H9 (cell line): ENCODE measurements around a stretch of chr3.

GRCh38 chr3:151927944-151928423 is 54.5 kb downstream of the SUCNR1 start:
- PRO-cap: no peak

DNA sequence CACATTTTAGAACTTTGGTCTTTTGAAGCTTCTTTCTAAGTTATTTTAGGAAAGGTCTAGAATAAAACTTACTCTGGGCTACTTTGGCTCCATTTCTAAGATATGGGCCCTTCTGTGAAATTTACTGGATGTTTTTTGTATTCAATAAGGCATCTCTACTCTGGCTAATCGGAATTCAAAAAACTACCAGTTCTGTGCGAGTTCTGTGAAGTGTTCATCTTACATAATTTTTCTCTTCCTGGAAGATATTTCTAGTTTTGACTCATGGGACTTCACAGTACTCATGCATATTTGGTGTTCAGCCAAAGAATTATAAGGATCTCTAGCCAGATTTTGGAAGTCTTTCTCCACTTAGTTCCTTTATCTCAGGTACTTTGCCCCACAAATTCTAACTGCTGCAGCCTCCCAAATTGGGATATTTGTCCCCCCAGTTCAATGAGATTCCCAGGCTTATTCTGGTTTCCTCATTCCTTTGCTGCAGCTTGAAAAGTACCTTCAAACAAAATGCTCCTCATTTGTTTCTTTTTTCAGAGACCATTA is 46.4 kb upstream of the MBNL1 start:
- PRO-cap: no peak

GRCh38 chr3:152271357-152272286 is 2.9 kb downstream of the MBNL1 start:
- PRO-cap: no peak

DNA sequence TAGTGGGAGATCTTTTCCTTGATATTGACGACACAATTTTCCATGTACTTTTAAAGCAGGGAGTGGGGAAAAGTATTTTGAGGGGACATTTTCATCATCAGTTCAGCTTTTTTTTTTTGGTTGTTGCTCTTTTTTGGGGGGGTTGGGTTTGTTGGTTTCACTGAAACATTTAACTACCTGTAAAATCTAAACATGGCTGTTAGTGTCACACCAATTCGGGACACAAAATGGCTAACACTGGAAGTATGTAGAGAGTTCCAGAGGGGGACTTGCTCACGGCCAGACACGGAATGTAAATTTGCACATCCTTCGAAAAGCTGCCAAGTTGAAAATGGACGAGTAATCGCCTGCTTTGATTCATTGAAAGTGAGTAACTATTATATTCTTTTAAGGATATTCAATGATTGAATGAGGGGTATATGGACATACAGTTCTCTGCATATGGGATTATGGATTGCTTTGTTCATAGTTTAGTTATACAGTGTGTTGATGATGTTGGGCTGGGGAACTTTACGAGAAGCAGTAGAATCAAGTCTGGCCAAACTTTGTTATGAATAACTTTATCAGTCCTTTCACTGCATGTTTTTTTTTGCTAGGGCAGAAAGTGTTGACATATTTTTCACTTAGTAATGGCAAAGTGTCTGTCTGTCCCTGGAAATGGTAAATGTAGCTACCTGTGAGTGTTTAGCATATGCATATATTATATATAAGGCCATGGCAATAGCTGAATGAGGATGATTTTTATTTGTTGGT is 31.4 kb downstream of the MBNL1 start:
- PRO-cap: no peak

- PRO-cap: no peak
These were observed 47.4 kb downstream of the MBNL1 start for GRCh38 chr3:152315965-152316760.

GRCh38 chr3:152390510-152391017 is 121.8 kb downstream of the MBNL1 start:
- PRO-cap: no peak

- PRO-cap: no peak
These were observed 137.8 kb downstream of the MBNL1 start for GRCh38 chr3:152406205-152407192.

- PRO-cap: no peak
These were observed 155.6 kb downstream of the MBNL1 start for GRCh38 chr3:152424065-152424975.

DNA sequence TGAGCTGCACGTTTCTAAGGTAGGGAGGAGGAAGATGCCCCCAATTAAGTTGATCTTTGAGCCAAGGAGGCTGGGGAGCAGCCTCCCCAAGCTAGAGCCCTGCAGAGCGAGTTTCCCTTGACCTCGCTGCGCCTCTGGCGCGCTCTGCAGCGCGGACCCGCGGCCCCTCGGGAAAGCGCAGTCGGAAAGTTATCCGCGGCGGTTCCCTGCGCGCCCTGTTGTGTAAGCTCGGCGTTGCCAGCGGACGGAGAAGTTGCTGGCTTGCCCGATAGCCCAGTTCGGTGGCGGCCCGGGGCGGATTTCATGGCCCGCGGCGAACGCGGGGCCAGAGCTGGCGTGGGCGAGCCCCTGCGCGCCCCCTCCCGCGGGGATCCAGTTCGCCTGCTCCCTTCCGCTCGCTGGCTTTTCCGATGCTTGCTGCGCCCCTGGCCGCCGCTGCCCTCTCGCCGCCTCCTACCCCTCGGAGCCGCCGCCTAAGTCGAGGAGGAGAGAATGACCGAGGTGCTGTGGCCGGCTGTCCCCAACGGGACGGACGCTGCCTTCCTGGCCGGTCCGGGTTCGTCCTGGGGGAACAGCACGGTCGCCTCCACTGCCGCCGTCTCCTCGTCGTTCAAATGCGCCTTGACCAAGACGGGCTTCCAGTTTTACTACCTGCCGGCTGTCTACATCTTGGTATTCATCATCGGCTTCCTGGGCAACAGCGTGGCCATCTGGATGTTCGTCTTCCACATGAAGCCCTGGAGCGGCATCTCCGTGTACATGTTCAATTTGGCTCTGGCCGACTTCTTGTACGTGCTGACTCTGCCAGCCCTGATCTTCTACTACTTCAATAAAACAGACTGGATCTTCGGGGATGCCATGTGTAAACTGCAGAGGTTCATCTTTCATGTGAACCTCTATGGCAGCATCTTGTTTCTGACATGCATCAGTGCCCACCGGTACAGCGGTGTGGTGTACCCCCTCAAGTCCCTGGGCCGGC is 649 bp downstream of the P2RY1 start:
- PRO-cap: bidirectional peak, plus-strand start at position 221 of the sequence, minus-strand start at position 146 of the sequence; bidirectional peak, plus-strand start at position 821 of the sequence, minus-strand start at position 618 of the sequence

DNA sequence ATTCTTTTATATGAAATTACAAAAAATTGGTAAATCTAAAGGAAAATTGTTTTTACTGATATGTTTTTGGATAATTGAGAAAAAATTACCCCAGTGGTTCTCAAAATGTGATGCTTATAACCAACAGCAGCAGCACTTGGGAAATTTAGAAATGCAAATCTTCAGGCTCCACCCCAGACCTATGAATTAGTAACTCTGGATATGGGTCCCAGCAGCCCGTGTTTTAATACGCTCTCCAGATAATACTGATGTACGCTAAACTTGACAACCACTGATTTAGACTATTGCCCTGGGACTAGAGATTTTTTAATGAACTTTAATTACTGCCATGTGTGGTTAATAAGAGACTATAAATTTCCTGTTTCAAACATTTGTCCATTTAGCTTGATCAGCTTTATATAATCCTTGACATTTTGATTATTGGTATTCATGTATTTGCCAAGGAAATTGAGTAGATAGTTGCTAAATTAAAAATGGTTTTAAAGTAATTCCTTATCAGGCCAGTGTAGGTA is 379.8 kb downstream of the RAP2B start:
- PRO-cap: no peak

DNA sequence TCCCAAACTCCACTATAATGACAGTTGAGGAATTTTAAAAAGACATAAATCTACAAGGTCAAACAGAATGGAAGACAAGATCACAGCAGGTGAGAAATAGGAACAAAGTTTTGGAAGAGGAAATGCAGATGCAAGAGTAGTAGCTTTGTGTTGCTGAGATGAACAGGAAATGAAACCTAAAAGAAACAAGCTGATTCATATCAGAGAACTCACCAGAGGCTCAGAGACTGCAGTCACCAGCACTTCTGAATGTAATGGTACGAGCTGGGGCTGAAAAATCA is 459.9 kb downstream of the RAP2B start:
- PRO-cap: no peak

GRCh38 chr3:153977837-153978037 is 143.5 kb upstream of the ARHGEF26 start:
- PRO-cap: no peak

DNA sequence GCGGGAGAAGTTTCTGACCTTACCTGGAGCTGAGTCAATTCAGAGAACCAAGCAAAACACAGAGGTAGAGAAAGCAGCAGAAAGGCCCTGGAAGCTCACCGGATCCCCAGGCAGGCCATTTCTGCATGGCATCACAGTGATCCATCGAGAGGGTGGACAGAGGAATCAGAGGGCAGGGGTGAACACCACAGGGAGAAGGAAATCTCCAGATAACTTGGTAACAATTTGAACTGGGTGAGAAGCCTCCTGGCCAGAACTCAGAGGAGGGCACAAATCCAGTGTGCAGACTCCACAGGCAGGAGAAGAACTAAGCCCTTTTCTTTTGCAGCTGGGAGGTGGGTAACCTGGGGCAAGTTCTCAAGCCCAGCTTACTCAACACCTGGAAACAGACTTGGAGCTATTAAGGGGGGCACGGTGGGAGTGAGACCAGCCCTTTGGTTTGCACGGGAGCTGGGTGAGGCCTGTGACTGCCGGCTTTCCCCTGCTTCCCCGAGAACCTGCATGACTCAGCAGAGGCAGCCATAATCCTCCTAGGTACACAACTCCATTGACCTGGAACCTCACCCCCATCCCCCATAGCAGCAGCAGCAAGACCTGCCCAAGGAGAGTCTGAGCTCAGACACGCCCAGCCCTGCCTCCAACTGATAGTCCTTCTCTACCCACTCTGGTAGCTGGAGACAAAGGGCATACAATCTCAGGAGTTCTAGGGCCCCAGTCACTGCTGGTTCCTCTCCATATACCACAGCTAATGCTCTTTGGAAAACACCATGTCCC is 141.2 kb upstream of the ARHGEF26 start:
- PRO-cap: no peak

DNA sequence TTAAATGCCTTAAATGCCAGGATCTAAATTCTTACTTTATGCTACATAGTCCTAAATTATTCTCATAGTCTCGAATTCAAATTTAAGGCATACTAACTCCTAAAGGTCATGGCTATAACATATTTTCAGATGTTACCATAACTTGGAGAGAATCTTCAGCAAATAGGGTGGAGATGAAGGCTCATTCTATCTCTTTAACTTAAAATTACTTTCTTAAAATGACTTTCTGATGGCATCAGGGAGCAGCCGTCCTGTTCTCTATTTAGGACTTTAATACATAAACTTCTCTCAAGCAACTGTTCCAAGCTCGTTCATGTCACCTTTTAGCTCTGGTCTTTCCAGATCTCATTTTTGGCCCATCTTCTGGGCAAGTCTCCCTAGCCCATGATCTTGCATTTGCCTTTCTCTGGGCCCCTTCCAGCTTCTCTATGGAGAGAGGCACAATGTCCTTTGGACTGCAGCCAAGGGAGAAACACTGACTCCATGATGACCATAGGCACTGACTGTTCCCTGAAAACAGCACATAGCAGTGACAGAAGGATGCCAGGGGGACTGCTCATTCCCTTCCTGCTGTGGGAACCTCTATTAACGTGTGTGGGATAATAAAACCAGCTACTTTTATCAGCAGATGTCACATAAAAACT is 60.4 kb downstream of the STRIT1 start:
- PRO-cap: no peak

DNA sequence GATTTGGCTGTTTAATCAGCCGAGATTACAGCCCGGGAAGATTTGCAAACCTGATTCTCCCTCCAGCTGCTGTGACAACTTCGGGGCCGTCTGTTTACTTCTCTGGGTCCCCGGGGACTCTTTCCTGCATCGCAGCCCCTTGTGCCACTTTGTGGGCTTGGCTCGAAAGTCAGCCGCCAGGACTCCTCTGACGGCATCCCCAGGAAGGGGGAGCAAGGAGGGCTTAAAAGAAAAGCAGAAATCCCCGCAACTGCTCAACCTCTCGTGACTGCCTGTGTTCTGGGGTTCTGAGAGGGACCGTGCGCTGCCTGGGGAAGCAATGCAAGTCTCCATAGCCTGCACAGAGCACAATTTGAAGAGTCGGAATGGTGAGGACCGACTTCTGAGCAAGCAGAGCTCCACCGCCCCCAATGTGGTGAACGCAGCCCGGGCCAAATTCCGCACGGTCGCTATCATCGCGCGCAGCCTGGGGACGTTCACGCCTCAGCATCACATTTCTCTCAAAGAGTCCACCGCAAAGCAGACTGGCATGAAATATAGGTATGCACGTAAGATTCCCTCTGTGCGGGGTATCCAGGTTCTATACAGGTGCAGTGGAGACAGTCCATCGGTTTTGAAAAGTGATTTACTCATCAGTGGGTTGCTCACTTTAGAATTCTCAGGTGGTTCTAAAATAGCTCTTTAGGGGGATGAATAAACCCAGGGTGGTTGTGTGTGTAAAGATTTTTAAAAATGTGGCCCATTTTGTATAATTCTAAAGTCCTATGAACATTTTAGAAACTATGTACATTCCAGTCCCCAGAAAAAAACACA is 171.4 kb downstream of the KCNAB1 start:
- PRO-cap: no peak

GRCh38 chr3:156524750-156525143 is 30.2 kb downstream of the SSR3 start:
- PRO-cap: no peak

DNA sequence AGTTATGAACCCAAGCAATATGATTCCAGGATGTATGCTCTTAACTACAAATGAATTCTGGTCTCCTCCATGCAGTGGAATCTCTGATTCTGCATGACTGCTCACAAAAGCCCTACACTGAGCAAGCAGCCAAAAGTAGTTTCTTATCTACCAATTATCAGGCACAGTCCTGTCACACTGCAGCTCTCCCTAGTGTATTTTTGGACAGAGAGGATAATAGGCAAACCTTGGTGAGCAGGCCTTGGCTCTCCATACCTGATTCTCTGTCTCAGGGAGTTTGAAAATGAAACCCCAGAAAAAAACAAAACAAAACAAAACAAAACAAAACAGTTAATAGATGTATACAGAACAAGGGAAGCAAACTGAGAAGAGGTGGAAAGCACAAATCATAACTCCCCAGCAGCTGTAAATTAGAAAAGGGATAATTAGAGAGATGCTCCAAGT is 3.5 kb upstream of the SSR3 start:
- PRO-cap: no peak

DNA sequence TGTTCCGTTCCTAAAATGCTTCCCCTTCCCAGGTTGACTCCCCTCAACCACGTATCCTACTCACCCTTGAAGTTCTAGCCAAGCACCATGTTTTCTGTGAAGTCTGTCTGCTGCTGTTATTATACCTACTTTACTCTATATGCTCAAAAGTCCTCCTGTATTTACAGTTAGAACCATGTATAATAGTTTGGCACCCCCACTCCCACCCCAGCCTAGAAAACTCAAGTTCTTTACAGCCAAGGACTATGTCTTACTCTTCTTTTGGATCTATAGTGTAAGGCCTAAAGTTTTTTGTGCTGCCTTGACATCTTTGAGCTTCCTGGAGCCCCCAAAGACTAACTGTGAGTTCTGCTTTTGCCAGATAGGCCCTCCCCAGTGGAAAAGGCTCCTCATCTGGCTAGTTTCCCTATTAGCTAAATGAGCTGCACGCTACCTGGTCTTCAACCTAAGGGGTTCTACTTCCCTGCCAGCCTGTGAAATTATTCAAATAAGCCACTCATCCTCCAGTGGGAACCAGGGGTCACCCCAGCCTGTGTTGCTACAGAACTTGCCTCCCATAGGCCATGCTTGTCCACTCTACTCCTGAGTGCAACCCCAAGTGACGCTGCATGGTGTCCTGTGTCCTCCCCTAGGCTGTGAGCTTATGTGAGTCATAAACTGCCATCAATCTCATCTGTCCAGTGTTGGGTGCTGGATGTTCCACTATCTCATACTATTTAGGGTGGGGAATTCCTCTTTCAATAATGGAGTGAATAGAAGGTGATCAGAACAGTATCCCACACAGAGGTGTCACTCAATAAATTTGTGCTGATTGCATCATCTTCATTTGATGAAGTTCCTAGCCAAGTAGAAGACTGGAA is 49.6 kb upstream of the SSR3 start:
- PRO-cap: no peak

DNA sequence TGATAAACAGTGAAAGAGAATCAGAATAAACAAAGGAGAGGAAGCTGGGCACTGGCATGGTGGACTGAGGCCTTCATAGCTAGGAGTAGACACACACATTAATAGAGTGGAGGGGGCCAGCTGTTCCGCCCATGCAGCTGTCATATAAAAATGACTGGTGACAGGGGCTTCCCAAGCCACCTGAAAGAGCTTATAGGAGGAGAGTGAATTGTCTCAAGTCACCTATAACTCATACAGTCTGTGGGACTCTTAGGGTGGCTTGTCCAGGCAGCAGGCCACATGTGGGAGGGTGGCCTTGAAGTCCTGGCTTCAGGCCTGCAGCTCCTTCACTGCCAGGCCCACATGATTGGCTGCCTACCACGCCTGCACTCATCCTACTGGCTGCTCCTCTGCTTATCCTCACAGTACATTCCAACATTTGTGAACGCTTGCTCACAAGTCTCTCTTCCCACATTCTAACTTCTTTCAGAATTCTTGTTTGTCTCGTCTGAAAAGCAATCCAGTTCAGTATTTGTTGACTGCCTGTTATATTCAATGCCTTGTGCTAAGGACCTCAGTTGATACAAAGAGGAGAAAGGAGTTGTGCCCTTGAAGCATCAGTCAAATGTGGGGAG is 41.1 kb upstream of the TIPARP start:
- PRO-cap: no peak

DNA sequence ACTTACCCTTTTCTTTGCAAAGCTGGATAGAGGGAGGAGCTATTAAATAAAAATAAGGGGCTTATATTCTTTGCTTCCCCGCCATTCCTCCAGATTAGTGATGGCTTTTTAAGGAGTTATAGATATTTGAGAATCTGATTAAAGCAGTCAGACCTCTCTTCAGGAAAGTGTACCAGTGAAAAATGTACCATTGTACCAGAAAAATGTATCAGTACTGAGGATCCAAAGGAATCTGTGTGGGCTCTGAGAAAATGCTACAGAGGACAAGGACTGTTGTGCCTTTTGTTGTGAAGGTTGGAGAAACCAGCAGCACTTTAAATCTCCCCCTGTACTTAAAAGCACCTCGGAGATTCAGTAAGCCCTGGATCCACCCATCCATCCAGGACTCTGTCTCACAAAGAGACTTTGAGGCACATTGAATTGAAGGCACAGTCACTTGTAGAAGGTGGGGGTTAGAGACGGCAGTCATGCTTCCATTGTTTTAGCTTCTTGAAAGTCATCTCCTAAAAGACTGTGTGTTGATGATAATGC is 27.2 kb downstream of the TIPARP start:
- PRO-cap: no peak